MCF 10A (cell line): ENCODE data around the gene CDK1.

GRCh38 chr10:60082968-60083371, 176.6 kb upstream of the CCDC6 start:
- PRO-cap = no peak
- RRBS = no CpG with 5 or more reads among the region's 1 CpG

- PRO-cap = no peak
- RRBS = no CpG with 5 or more reads among the region's 2 CpGs
These were observed 238.5 kb upstream of the CCDC6 start for GRCh38 chr10:60144799-60145371.

DNA sequence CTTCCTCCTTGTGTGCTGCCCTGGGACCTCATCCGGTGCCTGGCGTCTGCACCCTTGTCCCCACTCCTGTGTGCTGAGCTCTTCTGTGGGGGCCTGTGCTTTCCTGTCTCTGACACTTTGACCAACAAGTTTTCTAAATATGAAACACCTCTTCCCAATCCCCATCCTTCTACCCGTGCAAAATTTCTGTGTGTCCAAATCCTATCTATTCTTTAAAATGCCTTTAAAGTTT, 239.6 kb downstream of the ANK3 start:
- PRO-cap = no peak
- RRBS = no CpG with 5 or more reads among the region's 3 CpGs

DNA sequence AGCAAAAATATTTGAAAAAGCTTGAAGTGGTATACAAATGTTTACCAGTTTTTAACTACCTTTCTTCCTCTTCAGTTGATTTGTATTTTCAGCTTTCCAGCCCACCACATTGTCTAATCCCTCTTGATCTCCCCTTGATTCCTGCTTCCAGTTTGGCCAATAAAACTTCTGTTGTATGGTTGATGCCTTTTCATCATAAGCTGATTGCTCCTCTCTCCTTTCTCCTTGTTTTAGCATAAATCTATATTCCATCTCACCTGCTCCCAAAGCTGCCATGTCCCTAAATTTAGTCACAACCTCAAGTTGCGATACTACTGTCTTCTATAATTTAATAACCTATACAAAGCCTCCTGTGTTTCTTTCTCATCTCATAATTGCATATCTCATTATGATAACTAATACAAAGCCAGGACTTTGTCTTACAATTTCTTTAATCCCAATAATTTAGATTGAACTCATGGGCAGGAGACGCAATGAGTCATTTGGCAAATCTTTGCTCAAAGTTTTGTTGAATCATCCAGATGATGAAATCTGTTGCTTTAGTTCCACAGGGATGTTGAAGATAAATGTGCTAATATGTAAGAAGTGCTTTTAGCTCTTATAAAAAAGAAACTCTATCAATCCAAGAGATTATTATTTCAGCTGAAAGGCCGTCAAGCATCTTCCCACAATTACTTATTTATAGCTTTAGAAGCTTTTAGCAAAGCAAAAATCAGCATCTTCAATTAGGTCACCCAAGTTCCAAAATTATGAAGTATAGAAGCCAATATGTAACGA, 36.6 kb upstream of the ANK3 start:
- PRO-cap = bidirectional peak, plus-strand start at position 542 of the sequence, minus-strand start at position 451 of the sequence
- RRBS = no CpG with 5 or more reads among the region's 4 CpGs

DNA sequence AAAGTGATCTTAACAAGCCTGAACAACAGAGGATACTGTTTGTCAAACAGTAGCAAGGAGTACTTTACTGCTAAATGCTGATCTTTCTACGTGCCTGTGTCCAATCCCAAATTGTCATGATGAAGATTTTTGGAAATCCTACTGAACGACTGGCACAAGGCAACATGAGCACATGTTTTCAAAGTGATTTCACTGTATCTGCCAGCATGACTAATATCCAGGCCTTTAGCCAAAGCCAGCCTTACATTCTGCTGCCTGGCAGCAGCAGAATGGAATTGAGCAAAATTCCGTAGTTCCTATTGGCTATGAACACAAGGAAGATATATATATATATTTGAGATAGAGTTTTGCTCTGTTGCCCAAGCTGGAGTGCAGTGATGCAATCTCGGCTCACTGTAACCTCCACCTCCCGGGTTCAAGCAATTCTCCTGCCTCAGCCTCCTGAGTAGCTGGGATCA, 91.5 kb upstream of the ANK3 start:
- PRO-cap = bidirectional peak, plus-strand start at position 297 of the sequence, minus-strand start at position 166 of the sequence
- RRBS = no CpG with 5 or more reads among the region's 5 CpGs

GRCh38 chr10:60731116-60731921, 47.0 kb upstream of the CDK1 start:
- PRO-cap = no peak
- RRBS = no CpG with 5 or more reads among the region's 3 CpGs

DNA sequence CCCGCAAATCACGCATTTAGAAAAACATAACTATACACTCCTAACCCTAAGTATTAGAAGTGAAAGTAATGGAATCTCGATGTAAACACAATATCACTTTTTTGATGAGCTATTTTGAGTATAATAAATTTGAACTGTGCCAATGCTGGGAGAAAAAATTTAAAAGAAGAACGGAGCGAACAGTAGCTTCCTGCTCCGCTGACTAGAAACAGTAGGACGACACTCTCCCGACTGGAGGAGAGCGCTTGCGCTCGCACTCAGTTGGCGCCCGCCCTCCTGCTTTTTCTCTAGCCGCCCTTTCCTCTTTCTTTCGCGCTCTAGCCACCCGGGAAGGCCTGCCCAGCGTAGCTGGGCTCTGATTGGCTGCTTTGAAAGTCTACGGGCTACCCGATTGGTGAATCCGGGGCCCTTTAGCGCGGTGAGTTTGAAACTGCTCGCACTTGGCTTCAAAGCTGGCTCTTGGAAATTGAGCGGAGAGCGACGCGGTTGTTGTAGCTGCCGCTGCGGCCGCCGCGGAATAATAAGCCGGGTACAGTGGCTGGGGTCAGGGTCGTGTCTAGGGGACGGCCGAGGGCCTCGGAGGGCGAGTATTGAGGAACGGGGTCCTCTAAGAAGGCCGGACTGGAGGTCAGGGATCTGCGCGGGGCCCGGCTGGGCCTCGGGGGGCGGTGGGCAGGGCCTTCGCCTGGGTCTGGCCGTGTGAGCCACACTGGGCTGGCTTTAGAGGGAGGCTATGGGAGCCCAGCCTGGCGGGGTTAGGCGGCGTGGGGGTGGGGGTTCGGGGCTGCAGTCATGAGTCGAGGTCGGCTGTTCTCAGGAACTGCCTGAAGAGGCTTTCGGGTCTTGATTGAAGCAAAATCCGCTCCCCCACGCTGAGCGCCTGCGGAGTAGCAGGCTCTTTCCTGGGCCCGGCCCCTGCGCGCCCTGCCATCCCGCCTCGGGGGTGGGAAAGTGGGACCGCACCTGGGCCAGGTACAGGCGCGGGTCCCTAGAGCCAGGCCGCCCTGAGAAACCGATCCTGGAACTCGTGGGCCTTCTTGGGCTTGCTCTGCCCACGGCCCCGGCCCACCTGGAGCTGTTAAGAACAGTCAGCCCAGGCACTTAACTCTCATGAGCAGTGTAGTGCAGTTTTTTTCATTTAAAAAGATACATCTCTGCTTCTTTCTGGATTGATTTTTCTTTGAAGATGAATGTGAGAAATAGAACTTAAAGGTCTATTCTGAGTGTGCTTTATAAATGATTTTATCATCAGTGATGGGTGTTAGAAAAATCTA, at the start of gene CDK1:
CDK1 (plus strand) TSS at position 437 of the 1,274 bp plus-strand sequence.
- PRO-cap = bidirectional peak, plus-strand start at position 437 of the sequence, minus-strand start at position 210 of the sequence
- RRBS = under 1% methylated on average over 10 of the region's 72 CpGs

- PRO-cap = no peak
- RRBS = no CpG with 5 or more reads among the region's 6 CpGs
These were observed 42.2 kb downstream of the RHOBTB1 start for GRCh38 chr10:60901760-60902214.

DNA sequence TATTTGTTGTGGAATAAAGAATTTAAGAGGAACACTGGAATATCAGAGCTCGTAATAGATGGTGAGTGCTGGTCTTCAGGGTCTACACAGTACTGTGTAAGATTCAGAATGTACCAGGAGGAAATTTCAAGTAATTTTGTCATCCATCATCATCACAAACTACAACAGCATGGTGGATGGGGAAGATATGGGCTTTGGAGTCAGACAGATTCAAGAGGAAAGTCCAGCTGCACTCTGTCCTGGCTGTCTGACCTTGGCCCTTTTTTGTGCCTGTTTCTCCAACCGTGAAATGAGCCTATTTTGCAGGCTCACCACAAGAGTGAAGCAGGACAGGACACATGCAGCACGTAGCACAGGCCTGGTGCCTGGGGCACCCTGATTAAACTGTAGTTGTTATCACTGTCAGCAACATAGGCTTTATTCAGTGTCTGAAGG, 37.6 kb downstream of the RHOBTB1 start:
- PRO-cap = no peak
- RRBS = no CpG with 5 or more reads among the region's 3 CpGs

DNA sequence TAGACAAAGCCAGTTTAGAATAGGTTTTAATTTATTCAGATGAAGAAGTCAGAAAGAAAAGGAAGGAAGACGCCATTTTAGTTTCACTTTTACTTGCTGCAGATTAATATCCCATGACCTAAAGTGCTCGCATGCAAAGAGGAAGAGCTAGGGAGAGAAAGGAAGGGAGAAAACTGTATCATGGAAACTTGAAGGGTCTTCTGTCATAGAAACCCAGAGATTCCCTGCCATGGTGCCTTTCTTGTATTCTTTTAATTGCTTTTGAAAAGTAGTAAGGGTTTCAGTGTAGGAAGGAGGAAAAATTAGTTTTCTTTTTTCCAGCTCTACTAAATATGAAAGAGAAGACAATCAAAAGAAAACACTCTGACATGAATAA, 55.4 kb downstream of the TMEM26 start:
- PRO-cap = no peak
- RRBS = no CpG with 5 or more reads among the region's 2 CpGs

DNA sequence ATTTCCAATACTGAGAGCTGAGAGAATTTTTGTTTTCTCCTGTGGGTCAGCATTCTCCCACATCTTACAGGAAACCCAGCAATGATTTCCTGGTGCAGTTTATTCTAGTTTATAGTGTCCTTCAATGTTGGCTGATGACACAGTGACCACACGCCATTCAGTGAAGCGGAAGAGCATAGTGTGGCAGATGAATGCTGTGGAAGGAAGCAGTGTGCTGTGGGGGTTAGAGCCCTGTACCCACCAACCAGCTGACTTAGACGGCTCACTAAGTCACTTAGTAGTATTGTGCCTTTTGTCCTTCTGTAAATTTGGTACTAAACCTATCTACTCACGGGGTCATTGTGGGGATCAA, 1.4 kb upstream of the TMEM26 start:
- PRO-cap = no peak
- RRBS = no CpG with 5 or more reads among the region's 4 CpGs

GRCh38 chr10:61765128-61766038, 102.7 kb downstream of the CABCOCO1 start:
- PRO-cap = no peak
- RRBS = no CpG with 5 or more reads among the region's 10 CpGs

DNA sequence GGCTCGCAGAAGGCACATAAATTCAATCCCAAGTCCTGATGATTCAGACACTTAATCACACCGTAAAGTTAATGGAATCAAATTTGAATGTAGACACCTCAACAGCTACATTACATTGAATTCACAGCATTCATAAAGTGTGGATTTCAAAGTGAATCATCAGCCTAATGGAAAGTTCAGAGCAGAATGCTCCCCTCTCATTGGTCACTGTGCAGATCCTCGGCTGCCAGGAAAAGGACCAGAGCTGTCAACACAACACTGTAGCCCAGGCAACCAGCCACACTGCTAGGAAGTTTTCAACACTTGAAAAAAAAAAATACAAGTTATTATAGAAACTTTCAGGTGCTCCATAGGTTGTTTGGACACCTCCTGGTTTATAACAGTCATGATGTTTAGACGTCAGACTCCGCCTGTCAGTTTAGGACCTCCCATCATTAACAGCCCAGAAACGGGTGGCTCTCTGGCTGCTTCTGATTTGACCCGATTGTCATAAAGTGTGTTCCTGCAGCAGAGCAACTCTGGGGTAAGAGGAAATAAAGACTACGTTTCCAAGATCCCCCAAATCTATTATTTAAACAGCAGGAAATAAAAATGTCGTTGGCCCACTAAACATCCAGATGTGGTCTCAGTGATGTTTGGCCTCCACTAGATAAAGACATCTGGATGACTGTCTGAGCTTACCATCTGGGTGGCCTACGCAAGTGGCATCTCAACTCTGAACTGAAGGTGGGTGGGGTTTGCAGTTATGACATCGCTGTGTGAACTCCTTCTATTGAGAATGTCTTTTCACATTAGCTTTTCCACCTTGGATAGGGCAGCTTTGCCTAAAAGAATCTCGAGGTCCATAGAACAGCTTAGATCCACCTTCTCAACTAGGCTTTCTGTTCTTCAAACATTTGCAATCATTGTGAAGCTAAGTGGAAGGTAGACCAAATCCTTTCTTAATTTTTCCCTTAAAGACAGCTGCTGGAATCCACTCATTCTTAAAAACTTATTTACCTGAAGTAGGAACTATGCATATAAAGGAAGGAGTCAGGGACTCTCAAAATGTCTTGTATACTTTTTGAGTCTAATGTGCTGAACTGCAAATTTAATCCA, 117.5 kb downstream of the CABCOCO1 start:
- PRO-cap = no peak
- RRBS = no CpG with 5 or more reads among the region's 12 CpGs

GRCh38 chr10:61942862-61943611, 41.5 kb downstream of the ARID5B start:
- PRO-cap = bidirectional peak, plus-strand start at chr10:61943306, minus-strand start at chr10:61943265
- RRBS = no CpG with 5 or more reads among the region's 3 CpGs

- PRO-cap = no peak
- RRBS = no CpG with 5 or more reads among the region's 4 CpGs
These were observed 100.4 kb downstream of the ARID5B start for GRCh38 chr10:62001904-62002209.

- PRO-cap = no peak
- RRBS = no CpG with 5 or more reads among the region's 1 CpG
These were observed 148.3 kb downstream of the ARID5B start for GRCh38 chr10:62049809-62050250.

DNA sequence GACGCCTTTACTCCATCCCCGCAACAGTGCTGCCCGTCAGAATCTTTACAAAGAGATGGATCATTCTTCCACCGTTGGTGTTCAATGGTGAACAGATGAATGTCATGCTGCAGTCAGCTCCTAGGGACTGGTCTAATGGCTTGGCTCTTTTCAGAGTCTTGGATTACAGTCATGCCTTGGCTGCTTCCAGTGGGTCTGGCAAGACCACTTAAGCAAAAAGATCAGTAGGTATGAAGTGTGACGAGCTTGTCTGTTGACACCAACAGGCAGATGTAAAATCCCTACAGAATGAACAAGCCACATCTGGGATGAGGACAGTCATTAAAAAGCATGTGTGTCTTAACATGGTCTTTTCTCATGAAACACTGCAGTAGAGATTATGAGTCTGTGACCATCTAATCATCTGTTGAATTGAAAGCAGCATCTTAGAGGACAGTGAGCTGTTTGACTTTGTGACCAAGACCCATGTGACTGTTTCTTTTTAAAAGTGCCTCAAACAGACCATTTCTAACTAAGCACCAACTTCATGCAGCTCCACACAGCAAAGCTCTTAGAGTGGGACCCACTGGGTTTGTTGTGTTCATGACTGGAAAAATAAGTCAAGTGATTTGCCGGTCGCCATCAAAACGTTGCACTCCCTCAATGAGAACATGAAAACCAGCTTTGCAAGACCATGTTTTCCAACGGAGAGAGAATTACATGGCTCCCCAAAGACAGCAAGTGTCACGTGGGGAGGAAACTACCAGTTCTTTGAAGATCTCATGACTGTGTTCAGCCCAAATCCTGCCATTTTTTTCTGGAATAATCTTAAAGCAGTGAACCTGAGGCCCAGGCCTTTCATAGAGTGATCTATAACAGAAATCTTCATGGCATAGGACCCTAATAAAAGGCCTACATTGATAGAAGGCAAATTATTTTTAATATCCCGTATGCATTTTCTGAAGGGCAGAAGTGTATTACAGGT, 151.5 kb downstream of the ARID5B start:
- PRO-cap = no peak
- RRBS = no CpG with 5 or more reads among the region's 11 CpGs

DNA sequence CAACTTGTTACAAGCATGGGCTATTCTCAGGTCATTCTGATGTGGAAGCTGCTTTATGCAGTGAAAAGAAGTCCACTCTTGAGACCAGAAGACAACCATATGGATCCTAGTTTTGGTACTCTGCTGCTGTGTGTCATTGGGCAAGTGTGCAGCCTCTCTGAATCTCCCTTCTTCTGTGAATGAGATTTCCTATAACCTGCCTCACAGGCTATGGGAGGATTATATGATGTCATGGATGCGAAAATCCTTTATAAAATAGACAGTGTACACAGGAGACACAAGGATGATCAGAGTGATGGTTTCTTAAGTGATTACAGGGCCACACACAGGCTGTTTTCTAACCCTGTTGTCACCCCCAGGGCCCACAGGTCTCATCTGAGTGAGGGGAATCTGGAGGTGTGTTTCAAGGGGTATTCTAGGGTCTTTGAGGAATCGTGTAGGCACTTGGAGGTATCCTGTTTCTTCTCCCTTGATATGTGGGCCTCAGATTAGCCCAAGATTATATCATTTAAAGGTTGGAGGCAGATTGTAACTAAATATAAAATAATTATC, 166.2 kb downstream of the ARID5B start:
- PRO-cap = no peak
- RRBS = no CpG with 5 or more reads among the region's 2 CpGs

DNA sequence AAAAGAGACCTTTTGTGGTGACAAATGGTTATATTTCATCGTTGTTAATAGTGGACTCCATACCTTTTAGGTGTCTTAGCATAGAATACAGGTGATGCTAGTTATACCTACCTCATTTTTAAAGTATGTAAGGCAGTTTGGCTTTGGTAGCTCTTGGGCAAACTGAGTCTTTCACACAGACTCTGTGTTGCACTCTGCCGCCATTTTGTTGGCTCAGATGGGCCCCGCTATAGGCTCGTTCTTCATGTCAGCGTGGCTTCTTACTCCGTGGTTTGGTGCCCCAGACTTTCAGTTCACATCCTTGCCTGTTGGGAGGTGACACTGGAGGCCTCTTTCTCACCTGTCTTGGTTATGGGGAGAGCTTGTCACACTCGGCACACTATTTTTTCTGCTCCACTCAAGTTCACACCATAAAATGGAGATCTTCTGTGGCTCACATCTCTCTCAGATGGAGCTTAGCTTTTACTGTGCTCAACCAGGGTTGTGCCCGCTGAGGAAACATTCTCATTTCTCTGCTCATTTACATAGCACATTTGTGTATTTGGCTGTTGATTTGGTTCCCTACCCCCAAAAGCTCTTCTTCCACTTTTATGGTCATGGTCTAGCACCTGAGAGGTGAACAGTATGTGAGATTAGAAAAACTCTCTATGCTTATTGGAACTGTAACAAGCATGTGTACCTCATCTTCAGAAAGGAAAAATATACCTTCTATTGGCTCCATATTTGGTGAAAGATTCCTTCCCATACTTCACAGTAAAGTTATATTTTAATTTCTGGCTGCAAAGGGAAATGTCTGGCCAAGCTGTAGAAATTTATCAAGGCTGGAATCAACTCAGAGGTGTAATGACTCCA, 178.6 kb downstream of the ARID5B start:
- PRO-cap = no peak
- RRBS = no CpG with 5 or more reads among the region's 8 CpGs

DNA sequence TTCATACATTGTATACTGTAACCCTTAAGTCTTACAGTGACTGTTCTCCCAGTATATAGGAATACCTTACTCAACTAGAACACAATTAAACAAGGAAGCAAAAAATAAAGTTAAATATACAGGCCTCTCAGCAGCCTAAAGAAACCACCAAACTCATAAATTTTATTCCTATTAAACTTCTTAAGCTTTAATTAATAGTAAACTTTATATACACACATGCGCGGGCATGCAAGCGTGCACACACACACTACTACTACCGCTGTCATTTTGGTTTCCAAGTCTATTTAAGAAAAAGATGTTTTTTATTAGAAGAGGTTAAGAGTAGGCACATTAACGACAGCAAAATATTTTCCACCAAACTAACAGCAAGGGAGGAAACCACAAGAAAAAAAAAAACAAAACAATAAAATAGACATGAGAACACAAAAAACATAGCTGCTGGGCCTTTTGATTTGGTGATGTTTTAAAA, 28.7 kb downstream of the RTKN2 start:
- PRO-cap = no peak
- RRBS = no CpG with 5 or more reads among the region's 5 CpGs